Pulmonary lymph node (tissue), 1 donor: Measurements from ENCODE around the gene TANC2.

GRCh38 chr17:60394063-60394413 is 2.1 kb upstream of the USP32 start:
- PRO-cap: no peak

GRCh38 chr17:61135873-61136401 is 263.7 kb upstream of the TBX2 start:
- PRO-cap: no peak

- PRO-cap: no peak
These were observed 166.4 kb upstream of the TBX2 start for GRCh38 chr17:61233237-61233636.

- PRO-cap: no peak
These were observed 63.7 kb upstream of the TBX2 start for GRCh38 chr17:61335879-61336382.

GRCh38 chr17:61394500-61395008 is 5.1 kb upstream of the TBX2 start:
- PRO-cap: no peak

DNA sequence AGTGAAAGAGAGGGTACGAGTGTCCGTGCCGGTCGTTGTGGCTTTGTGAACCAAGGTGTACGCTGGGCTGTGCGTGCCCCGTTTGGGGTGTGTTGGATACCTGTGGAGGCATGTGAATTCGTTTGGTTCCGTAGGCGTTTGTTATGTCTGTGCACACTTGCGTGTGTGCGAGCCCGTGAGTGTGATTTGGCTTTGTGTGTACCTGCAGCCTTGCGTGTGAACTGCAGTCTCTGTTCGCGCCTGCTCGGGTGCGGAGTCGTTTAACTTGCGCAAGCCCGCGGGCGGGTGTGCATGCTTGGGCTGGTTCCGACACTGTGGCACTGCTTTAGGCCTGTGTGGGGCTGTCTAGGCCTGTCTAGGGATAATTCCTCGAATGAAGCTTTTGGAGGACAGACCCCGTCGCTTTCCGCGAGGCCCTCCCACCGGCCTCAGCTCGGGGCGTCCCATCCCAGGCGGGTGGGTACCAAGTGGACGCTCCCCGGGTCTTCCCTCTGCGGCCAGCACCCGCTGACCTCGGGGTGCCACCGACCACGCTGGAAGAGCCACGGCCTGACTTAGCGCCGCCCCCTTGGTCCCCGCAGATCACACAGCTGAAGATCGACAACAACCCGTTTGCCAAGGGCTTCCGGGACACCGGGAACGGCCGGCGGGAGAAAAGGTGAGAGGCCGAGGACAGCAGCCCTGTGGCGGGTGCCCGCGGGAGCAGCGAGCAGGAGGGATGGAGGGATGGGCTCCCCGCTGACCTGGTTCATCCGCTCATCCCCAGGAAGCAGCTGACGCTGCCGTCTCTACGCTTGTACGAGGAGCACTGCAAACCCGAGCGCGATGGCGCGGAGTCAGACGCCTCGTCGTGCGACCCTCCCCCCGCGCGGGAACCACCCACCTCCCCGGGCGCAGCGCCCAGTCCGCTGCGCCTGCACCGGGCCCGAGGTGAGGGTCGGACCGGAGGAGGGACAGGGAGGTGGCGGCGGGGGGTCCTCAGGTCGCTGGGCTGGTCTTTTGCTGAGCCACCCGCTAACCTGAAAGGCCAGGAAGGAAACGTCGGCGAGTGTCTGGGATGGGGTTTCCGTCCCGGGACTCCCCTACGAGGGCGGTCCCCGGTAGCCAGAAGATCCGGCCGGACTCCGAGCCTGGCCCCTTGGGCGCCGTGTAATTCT is 4.6 kb downstream of the TBX2 start:
- PRO-cap: no peak

GRCh38 chr17:61410083-61410862 is 10.6 kb downstream of the TBX2 start:
- PRO-cap: no peak

DNA sequence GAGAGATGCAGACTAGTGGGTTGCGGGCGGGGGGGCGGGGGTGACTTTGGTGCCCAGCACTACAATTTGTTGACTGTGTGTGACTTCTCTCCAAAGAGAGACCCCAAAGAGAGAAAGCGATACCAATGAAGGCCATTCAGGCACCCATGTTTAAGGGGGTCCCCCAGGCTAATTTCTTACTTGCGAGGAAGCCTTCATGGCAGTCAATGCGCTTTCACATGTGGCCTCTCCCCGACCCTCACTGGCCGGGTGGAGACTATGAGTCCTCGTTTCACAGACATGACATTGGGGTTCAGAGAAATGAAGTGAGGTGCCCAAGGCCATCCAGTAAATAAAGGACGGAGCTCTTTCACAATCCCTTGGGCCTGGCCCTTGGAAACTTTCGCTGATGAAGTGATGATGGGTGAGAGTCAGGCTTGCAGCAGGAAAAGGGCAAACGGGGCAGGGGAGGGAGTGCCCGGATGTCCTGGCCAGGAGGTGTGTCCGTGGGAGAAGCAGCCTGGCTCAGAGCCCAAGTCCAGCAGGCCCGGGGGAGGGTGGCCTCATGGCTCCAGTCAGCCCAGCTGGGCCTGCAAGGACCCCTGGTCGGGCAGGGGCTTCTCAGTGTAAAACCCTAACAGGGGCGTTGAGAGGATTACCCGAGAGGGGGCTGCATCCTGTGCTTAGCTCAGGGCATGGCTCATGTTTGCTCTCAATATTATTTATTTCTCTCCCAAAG is 14.6 kb downstream of the TBX2 start:
- PRO-cap: no peak

DNA sequence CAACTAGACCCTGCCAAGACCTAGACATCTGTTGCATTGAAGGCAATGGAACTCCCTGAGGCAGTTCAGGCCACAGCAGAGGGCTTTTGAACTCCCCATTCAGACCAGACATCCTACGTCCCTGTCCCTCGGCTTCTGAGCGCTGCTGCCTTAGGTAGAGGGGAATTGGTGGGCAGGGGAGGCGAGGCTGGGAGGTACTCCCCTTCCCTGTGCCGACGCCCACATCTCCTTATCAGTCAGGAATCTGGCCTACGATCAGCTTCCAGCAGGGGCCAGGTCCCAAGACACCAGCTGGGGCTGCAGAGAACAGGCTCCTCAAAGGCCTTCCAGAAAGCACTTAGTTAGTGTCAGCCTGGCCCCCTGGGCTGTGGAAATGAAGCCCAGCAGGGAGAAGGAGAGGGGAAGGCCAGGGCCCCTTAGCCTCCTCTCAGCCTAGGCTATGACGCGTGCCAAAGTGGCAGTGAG is 11.0 kb downstream of the TBX4 start:
- PRO-cap: no peak

DNA sequence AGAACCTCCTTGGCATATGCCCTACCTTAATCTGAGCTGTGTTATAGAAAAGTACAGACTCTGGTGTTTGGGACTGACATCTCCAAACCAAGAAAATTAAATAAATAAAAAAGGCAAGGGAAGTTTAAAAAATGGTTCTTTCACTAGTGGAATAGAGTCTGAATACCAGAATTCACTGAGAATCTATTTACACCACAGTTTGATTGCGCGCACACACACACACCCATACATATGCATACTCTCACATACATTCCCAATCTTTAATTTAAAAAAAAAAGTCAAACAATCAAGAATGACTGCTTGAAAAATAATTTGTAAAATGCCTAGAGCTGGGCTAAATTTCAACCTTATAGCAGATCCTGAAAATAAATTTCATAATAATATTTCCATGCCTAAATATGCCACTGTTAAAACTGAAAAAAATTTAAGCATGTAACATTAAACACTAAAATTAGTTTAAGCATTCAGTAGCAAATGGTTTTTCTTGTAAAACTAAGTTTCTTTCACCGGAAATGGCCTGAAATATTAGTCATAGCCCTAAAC is 17.3 kb upstream of the INTS2 start:
- PRO-cap: no peak

DNA sequence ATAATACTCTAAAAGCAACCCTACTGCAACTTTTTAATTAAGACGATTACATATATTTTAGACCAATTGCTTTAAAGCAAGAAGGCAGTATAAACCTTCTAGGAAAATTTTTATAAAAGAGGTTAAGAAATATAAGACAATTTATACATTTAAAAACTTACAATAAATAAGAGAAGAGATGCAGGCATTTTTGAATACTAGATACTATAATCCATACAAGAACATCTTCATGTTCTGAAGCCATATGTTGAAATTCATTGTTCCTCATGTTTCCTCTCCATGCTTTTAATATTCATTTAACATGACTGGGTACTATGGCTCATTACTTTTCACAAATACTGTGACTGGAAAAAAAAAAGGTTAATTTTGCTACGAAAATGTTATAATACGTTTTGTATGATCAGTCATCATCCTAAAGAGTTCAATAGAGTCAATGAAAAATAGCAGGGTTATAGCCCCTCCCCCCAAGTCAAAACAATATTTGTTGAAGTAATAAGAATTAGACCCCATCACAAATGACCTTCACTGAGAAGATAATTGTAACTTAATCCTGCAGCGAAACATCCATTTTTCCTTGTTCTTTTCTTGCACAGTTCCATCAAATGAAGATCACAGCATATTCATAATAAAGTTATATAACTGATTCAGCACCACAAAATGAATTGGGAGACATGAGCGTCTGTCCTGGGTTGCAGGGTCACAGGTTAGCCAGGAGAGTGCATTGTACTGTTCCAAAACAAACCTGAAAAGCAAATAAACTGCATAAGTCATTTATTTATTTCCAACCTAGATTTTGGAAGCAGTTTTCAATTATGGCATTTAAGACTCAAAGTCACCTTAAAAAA is 18.3 kb upstream of the INTS2 start:
- PRO-cap: no peak

GRCh38 chr17:62064300-62064725 is 765 bp downstream of the MED13 start:
- PRO-cap: unidirectional peak, plus-strand start at chr17:62064381

DNA sequence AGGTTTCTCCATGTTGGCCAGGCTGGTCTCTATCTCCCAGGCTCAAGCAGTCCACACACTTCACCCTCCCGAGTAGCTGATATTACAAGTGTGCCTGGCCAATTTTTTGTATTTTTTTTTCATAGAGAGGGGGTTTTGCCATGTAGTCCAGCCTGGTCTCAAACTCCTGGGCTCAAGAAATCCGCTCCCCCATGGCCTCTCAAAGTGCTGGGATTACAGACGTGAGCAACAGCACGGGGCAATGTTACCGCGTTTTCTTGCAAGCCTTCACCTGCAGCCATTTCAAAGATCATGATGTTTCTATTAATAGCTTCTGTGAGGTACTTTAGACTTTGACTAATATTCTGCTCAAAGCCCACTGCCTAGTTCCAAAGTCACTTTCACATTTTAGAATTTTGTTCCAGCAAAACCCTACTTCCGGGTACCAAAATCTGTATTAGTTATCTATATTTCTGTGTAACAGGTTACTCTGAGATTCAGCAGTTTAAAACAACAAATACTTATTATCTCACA is 12.0 kb upstream of the MED13 start:
- PRO-cap: no peak

GRCh38 chr17:62121020-62121442 is 56.0 kb upstream of the MED13 start:
- PRO-cap: no peak

DNA sequence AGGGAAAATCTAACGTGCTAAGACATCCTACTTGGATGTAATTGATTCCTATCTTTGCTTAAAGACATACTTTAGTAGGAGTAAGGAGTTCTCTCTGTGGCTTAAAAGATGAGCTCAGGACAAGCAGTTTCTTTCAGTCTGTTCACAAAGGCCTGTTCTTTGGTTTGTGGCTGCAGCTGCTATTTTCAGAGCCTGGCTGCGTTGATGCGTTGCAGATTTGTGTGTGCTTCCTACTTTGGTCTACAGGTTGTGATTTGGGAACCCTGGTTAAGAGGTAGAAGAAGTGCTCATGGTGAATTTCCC is 24.5 kb upstream of the TLK2 start:
- PRO-cap: unidirectional peak, minus-strand start at position 244 of the sequence

GRCh38 chr17:62671410-62672178 is 44.1 kb downstream of the MRC2 start:
- PRO-cap: no peak

GRCh38 chr17:62704383-62705118 is 77.1 kb downstream of the MRC2 start:
- PRO-cap: unidirectional peak, minus-strand start at chr17:62704626

GRCh38 chr17:62966174-62966764 is at the start of gene TANC2:
Gene TANC2, plus strand, starts transcription at chr17:62966235.
- PRO-cap: bidirectional peak, plus-strand start at chr17:62966209, minus-strand start at chr17:62966089

GRCh38 chr17:63162064-63163272 is 196.4 kb downstream of the TANC2 start:
- PRO-cap: no peak

- PRO-cap: no peak
These were observed 34.3 kb downstream of the CYB561 start for GRCh38 chr17:63411403-63412554.